Epidermal melanocyte (primary cell): Measurements from ENCODE around the genes ZNF681 and ZNF536.

DNA sequence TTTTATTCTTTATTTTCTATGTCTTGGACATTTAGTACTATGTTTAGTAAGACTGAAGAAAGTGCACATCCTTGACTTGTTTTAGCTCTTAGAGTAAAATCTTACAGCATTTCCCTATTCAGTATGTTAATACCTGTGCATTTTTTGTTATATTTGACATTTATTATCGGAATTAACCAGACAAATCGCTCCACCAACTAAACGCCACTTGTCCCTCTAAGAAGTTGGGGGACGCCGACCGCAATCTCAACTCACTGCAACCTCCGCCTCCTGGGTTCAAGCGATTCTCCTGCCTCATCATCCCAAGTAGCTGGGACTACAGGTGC is 60.5 kb downstream of the ZNF492 start:
- RRBS = no CpG with 5 or more reads among the region's 8 CpGs

GRCh38 chr19:23379586-23380075 is 15.6 kb downstream of the ZNF91 start:
- RRBS = no CpG with 5 or more reads among the region's 4 CpGs

DNA sequence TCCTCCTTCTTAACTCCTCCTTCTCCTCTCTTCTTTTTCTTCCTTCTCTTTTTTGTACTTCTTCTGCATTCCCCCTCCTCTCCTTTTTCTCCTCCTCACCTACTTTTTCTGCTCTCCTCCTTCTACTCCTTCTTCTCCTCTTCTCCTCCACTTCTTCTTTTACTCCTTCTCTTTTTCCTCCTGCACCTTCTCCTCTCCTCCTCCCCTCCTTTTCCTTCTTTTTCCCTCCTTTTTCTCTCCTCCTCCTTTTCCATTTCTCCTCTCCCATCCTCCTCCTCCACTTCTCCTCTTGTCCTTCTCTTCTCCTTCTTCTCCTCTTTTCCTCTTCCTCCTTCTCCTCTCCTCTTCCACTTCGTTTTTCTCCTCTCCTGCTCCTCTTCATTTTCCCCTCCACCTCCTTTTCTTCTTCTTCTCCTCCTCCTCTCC is 72.4 kb upstream of the ZNF91 start:
- RRBS = no CpG with 5 or more reads among the region's 1 CpG

GRCh38 chr19:23757982-23759217 is at the start of gene ZNF681:
ZNF681 (minus strand) TSS chr19:23758891.
- RRBS = 3% methylated on average over 14 of the region's 45 CpGs

- RRBS = no CpG with 5 or more reads among the region's 7 CpGs
Observed at GRCh38 chr19:23764730-23765661, 2.2 kb downstream of the RPSA2 start.

GRCh38 chr19:23957457-23958261 is 43.0 kb downstream of the ZNF726 start:
- RRBS = no CpG with 5 or more reads among the region's 16 CpGs

DNA sequence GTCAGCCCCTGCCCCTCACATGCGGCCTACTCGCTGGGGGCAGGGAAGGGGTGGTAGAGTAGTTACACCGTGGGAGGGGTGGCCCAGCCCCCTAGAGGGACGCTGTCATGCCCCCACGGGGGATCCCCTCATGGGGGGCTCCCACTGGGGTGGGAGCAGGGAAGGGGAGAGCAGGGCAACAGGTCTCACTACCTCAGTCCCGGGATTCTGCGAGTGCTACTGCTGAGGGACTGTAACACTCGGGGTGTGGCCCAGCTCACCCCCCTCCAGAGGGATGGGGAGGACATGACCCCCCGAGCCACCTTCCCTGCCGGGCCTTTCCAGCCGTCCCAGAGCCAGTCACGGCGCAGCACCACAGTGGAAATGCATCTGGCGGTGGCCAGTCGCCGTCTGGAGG is 84.6 kb upstream of the ZNF254 start:
- RRBS = 51% methylated on average over 4 of the region's 16 CpGs

GRCh38 chr19:27771583-27772207 is 1441.3 kb downstream of the UQCRFS1 start:
- RRBS = no CpG with 5 or more reads among the region's 6 CpGs

DNA sequence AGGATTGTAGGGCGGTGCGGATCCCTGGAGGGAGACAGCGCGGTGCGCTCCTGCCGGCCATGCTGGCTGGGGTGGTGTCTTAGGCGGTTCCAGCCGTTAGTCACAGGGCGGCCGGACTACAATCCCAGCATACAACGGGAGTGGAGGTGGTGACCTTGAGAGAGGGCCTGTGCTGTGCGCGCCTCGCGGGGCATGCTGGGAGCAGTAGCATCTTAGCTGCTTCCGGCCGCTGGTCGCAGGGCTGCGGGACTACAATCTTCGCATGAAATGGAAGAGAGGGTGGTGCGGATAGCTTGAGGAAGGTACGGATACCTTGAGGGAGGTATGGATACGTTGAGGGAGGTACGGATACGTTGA is 1419.2 kb downstream of the UQCRFS1 start:
- RRBS = 4% methylated on average over 7 of the region's 25 CpGs

- RRBS = no CpG with 5 or more reads among the region's 2 CpGs
Observed at GRCh38 chr19:27900890-27901363, 1312.0 kb downstream of the UQCRFS1 start.

DNA sequence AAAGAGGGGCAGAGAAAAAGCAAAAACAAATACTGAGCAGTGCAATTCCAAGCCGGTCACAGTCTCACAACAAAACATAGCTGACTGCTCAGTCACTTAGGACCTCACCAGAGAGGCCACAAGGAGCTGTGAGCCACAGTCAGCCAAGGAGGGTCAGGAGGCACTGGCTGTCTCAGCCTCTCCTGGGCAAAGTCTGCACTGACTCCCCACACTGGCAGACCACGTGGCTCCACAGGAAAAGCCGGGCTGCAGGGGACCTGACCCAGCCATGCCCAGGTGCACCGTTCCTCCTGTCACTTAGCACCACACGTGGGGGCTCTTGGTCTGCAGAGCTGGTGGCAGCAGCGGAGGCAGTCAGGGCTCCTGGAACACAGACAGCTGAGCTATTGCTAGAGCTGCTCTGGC is 744.3 kb downstream of the UQCRFS1 start:
- RRBS = no CpG with 5 or more reads among the region's 6 CpGs

DNA sequence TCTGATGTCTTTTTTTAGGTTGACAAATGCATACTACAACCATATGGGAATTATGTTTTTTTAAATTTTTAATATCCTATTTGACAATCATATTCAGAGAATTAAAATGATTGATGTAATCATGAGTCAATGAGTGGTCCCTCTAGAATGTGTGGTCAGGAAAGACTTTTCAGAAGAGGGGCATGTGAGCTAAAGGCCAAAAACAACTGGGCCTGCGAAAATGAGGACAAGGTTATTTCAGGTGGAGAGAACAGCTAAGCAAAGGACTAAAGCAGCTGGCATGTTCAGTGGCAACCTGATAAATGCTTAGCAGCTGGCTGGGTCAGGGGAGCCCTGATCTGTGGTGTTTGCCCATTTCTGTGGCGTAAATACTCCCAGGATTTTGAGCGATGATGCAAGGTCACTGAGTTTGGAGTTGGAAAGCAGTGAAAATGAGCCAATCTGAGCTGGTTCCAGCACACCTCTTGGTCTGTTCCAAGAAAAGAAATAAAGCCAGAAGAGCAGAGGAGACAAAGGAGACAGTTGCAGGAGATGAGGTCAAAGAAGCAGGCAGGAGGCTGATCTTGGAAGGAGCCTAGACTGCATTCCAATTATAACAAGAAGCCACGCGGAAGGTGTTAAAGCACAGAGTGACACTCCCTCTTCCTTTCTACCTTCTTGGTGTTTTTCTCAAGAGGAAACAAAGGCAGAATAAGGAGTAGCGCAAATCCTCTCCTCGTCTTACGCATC is 704.3 kb downstream of the UQCRFS1 start:
- RRBS = no CpG with 5 or more reads among the region's 8 CpGs

DNA sequence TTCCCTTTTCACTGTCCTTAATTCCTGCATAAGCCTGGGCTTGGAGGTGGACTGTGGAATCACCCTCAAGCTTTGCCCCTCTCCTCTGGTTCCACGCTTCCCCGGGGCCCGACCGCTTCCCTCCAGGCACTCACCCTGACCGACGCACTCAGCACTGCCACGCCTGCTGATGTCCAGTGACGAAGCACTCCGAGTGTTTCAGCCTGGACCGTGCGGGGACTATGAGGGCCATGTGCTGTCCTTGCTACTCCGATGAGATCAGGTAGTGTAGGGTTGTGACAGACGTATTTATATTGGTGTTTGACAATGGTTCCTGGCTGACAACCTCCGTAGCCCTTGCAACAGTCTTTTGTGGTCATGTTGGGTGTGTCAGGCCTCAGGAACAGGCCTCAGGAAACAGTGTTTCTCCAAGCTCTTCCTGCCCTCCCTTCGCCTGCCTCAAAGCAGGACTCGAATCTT is 223.8 kb downstream of the UQCRFS1 start:
- RRBS = 76% methylated on average over 2 of the region's 16 CpGs

DNA sequence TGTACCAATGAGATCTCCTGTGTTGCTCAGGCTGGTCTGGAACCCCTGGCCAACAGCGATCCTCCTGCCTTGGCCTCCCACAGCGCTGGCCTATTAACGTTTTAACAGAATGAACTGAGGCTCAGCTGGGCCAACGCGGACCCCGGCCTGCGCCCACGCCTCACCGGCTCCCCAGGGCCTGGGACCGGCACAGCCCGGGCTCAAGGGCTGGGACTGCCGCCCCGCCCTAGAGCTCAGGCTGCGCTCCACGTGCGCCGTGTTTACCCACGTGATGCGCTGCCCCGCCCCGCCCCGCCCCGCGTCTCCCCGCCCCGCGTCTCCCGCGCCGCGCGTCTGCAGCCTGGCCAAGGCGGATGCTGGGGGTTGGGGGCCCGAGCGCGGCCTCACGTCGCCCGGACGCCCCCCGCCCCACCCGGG is 32.4 kb downstream of the CCNE1 start:
- RRBS = 3% methylated on average over 1 of the region's 42 CpGs

GRCh38 chr19:30007156-30007824 is 65.3 kb downstream of the URI1 start:
- RRBS = no CpG with 5 or more reads among the region's 5 CpGs

DNA sequence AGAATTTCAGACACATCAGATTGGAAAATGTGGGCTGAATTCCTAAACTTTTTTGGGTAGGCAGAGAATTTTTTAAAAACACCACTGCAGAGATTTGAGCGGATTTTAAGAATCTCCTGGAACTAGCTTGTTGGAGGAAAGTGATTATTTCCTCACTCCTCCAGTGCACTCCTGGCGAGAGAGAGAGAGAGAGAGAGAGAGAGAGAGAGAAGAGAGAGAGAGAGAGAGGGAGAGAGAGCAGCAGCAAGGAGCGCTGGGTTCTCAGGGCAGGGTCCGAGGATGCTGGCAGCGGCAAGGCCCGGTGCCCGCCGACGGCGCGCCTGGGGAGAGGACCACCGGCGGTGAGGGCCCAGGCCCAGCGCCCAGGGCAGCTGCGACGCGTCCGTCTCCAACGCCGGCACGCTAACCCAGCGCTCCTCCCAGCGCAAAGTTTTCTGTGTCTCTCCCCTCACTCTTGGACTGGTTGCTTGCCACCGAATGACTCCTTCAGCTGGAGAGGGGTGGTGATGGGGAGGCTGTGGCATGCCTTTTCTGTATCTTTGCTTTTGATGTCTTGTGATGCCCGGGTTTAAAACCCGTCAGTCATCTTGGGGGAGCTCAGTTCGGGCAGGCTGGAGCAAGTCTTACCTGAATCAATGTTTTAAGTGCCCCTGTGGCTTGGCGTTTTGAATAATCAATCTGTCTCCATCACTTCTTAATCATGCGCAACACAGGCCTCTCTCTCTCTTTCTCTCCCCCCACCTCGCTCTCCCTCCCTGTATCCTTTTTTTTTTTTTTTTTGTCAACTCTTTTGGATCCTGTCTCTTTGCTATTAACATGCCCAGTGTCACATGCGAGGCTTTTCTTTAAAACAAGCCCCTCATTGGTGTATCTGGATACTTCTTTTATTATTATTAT is 148.7 kb upstream of the ZNF536 start:
- RRBS = 62% methylated on average over 15 of the region's 31 CpGs

DNA sequence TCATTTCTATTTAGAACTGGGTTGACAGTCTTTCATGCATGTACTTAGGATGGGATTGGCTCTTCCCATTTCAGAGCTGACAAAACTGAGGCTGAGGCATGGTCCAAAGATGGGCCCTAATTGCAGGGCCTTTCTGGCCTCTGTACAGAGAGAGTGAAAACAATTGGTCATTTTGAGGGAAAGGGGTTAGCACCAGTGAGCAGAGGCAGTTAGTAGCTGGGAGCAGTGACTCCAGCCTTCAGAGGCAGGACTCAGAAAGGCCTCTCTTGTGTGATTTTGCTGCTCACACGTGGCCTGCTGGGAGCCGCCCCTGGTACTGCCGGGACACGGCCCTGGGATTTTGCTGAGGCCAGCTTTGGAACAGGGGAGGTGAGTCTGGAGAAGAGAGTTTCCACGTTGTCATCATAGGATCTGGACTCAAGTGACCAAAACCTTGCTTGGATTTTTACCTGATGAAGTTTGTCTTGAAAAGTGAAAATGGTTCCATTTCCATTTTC is at the start of gene ZNF536:
TSS of gene ZNF536 (plus strand) at position 337 of the 497 bp plus-strand sequence.
- RRBS = no CpG with 5 or more reads among the region's 5 CpGs

DNA sequence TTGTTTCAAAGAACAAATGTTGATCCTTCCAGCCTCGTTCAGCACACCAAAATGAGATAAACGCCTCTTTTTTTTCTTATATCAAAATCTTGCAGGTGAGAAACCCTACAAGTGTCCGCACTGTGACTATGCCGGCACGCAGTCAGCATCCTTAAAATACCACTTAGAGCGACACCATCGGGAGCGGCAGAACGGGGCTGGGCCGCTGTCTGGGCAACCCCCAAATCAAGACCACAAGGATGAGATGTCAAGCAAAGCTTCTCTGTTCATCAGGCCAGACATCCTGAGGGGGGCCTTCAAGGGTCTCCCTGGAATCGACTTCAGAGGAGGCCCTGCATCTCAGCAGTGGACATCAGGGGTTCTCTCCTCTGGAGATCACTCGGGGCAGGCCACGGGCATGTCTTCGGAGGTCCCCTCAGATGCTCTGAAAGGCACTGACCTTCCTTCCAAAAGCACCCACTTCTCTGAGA is 175.7 kb downstream of the ZNF536 start:
- RRBS = no CpG with 5 or more reads among the region's 14 CpGs

GRCh38 chr19:31023078-31023573 is 326.1 kb downstream of the TSHZ3 start:
- RRBS = no CpG with 5 or more reads among the region's 11 CpGs

DNA sequence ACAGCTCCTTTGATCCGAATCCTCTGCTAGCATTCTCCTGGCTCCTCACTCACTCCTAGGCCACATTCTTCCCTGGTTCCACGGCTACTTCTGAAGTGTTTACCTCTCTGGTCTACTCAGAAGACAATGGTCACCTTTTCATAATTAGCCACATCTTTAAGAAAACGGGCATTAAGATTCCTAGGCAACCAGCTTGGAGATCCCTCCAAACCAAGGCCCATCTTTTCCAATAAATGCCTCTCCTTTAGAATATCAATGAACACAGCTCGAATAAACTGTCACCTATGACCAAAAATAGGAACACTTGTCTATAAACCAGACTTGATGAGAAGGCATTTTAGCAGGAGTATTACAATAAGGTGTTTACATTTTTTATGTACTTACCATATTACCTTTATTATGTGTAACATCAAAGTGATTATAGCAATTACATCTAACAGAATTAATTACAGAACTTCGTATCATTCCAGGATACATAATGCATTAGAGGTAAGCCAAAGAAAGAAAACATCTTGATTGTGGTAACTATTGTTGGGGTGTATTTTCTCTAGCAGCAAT is 7.4 kb downstream of the TSHZ3 start:
- RRBS = no CpG with 5 or more reads among the region's 5 CpGs